Mesangial cell (primary cell): ENCODE results near the genes LHX6 and RC3H2.

GRCh38 chr9:122228592-122229412 is at the start of gene LHX6:
Gene LHX6 (minus strand): TSS chr9:122228957.
- RAMPAGE, long total RNA = no peak

DNA sequence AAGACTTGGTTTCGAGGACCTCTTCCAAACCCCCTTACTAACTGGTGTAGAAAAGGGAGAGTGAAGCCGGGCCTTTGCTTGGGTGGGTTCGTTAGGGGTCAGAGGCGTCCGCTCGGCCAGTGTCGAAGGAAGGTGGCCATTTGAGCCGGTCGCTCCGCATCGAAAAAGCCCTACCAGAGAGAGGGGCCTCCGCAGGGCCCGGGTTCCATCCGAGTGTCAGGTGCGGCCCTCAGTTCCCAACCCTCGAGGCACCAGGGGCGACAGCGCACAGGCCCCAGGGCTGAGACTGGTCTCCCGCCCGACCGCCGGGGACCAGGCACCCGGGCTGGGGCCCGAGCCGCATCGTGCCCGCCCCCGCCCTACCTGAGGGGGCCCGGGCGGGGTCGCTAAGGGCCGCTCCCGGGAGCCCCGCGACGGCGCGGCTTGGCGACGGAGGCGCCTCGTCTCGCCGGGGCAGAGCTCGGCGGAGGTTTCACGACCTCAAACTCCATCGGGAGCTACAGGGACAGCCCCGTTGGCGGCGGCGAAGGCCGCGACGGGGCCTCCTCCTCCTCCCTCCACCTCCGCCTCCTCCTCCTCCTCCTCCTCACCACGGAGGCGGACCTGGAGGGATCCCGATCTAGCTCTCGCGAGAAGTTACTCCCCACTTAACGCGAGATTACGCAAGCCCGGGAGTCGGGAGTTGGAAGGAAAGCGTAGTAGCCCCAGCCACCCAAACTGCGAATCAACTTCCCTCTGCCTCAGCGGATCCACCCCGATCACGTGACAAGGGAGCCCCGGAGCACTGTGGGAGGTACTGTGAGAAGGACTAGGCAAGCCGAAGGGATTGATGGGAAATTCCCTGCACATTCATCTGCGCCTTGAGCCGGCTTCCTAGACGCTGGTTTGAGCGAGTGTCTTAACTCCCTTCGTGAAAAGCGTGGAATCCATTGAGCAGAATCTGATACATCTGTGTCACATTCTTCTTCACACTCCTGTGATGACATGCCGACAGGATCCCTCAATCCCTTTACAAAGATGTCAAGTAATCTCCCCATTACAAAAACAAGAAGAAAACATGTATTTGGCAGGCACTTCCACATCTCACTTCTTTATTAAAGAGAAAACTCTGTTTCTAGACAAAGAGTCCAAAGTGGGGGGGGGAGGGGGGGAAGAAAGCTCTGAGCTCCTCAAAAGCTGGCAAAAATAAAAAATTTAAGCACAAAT is at the start of gene RC3H2:
Gene RC3H2, minus strand, starts transcription at position 613 of the 1,206 bp plus-strand sequence.
- RAMPAGE, long total RNA = start-site peak on the minus strand centred at position 544 of the sequence, 25 bp wide, 69 reads

DNA sequence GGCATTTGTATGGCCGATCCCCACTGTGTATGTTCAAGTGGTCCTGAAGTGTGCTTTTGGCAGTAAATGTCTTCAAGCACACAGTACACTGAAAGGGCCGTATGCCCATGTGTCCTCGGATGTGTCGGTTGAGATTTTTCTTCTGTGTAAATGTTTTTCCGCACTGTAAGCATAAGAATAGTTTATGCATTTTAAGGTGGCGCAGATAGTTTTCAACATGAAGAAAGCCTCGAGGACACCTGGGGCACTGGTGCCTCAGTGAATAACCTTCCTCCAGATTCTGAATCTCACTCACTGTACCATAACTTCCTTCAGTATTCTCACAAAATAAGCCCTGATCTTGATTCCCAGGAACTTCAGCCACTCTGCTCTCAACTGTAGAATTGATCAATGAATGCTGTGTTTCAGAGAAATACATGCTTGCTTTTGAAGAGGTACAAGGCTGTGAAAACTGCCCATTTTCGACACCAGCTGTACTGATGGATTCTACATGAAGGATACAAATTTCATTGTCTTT is 2.1 kb downstream of the ZBTB6 start:
- RAMPAGE, long total RNA = no peak

GRCh38 chr9:122957031-122957436 is 16.2 kb downstream of the RABGAP1 start:
- RAMPAGE, long total RNA = no peak

- RAMPAGE, long total RNA = no peak
Observed at GRCh38 chr9:123114489-123115674, 81.4 kb downstream of the GPR21 start.

DNA sequence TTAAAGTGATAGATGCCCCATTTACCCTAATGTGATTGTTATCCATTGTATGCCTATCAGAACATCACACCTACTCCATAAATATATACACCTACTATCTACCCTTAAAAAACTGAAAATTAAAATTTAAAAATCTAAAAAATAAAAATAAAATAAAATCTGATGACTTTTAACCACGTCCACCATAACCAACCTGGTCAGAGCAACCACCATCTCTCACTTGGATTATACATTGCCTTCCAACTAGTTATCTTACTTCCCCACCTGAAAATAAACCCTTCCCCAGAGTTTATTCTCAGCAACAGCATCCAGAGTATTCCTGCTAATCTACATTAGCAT is 65.7 kb downstream of the STRBP start:
- RAMPAGE, long total RNA = no peak

DNA sequence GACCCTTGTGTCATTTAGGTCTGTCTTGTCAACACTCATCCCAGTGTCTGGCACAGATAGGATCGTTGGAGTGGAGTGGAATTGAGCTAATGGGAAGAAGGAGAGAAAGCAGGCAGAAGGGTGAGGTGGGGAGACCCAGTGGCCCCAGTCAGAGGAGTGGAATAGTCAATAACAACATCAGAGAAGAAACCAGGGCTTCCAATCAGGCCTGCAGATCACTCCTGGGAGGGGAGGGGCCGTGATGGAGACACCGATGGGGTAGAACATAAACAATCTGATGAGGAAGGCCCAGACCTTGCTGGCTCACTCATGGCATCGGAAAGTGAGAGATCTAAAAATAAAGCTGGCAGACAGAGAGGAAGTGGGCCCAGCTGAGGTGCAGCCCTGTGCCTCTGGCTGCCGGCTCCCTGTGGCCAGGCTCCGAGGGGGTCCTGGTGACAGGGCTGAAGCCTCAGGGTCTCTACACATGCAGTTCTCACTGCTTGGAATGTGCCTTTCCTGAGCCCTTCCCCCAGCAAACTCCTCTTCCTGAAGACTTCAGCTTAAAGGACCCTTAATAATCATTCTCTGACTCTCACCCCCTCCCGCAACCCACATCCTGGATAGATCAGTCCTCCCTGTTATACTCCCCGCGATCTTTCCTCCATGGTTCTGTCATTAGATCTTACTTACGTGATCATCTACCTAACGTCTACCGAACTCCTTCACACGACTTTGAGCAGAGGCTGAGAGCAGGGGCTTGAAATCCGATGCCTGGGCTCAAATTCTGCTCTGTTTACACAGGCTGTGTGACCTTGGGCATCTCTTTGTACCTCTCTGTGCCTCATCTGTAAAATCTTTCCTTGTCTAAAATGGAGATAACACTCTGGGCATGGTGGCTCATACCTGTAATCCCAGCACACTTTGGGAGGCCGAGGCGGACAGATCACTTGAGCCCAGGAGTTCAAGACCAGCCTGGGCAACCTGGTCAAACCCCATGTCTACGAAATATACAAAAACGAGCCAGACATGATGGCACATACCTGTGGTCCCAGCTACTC is 33.1 kb upstream of the CRB2 start:
- RAMPAGE, long total RNA = no peak

DNA sequence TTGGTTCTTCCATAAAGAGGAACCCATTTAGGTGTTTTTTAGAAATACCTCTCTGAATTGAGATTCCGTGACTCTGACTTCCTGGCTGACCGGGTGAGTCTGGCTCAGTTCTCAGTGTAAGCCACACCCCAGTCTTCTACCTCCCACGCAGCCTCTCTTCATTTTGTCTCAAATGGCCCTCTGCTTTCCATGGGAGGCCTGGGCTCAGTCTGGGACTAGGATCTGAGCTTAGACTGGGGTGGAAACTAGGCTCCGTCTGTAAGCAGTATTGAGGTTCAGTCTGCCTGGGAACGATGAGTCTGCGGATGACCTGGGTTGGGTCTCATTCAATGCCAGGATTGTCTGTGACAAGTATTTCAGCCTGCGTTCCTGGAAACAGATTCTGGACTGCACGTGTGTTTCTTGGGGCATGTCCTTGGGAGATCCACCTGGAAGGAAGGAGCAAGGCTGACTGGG is 12.5 kb upstream of the CRB2 start:
- RAMPAGE, long total RNA = no peak

- RAMPAGE, long total RNA = no peak
Observed at GRCh38 chr9:123368045-123368510, 12.1 kb downstream of the CRB2 start.

DNA sequence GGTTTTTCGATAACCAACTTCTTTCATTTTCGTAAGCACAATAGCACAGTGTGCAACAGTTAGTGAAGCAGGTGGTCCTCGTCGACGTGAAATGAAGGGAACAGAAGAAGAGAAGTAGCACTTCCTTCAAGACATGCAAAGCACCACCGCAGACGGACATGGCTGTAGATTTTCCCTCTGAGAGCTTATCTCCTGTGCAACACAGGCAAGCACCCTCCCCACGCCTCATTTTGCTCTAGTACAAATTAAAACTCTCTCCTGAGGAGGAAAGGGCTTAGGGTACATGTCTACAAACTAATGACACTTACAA is 252.2 kb downstream of the CRB2 start:
- RAMPAGE, long total RNA = no peak

DNA sequence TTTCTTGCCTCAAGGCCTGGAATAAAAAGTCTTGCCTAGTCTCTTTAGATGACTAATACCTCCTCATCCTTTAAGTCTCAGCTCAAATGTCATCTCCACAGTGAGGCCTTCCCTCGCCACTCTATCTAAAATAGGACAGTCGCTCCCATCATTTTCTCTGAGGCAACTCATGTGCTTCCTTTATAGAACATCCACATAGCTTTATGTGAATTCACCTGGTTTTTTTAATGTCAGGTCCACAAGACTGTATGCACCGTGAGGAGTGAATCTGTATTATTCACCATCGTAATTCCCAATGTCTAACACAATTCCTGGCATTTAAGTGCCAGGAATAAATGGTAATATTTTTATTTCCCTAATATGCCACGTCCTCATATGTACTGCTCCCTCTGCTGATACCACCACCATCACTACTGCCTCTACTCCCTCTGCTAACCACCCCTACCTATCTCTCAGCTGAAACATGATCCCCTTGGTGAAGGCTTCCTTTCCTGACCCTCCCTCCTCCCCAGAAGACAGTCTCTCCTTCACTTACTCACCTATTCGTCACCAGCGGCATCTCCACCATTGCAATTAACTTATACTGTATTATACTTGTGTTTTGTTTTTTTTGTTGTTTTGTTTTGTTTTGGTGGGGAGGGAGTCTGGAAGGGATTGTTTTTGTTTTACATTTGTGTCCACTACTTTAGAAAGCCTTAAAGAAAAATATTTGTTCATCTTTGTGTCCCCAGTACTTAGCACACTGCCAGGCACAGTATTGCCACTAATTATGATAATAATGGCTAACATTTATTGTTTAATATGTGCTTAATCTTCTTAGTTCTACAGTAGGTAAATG is 4.8 kb downstream of the DENND1A start:
- RAMPAGE, long total RNA = no peak

GRCh38 chr9:124045001-124045457 is 33.5 kb downstream of the LHX2 start:
- RAMPAGE, long total RNA = no peak

DNA sequence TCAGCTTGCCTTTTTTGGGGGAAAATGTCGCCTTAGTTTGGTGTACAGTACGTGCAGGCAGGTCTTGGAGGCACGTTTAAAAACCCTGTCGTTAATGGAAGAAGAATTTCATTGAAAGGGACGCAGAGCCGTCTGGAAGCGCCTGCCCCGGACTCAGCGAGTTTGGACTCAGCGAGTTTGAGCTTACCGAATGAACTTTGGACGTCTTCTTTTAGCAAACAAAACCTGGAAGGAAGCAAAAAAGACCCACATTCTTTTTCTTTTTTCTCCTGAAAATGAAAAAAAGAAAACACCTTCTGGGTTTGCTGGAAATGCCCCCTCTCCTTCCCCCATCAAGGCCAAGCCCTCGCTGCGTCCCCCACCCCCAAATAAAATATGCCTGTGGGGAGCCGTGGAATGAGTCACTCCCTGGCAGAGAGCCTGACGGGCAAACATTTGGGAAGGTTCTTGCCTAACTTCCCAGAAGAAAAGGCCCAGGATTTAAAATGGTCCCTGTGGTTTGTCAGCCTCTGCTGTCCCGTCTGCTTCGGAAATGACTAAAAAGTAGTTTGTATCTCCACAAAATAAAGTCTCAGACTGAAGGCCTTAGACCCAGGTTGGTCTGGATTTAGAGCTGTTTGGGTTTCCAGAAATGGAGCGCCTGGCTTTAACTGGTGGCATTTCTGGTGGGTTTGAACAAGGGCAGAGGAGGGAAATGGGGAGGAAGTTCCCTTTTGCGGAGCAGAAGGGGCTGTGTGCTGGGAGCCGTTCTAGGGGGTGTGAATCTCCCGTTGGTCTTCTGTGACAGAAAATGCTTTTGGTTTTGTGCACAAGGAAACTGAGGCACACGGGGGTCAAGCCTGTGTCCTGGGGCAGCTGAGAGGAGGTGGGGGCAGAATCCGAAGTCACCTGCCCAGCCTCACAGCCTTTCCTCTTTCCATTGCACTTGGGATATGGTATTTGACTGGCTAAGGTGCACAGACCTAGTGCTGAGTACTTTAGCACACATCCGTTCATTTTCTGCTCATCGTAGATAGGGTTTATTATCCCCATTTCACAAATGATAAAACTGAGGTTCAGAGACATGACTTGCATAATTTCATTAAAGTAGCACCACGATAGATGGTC is 1.9 kb downstream of the NEK6 start:
- RAMPAGE, long total RNA = no peak

- RAMPAGE, long total RNA = no peak
Observed at GRCh38 chr9:124262216-124263181, 4.8 kb downstream of the NEK6 start.

DNA sequence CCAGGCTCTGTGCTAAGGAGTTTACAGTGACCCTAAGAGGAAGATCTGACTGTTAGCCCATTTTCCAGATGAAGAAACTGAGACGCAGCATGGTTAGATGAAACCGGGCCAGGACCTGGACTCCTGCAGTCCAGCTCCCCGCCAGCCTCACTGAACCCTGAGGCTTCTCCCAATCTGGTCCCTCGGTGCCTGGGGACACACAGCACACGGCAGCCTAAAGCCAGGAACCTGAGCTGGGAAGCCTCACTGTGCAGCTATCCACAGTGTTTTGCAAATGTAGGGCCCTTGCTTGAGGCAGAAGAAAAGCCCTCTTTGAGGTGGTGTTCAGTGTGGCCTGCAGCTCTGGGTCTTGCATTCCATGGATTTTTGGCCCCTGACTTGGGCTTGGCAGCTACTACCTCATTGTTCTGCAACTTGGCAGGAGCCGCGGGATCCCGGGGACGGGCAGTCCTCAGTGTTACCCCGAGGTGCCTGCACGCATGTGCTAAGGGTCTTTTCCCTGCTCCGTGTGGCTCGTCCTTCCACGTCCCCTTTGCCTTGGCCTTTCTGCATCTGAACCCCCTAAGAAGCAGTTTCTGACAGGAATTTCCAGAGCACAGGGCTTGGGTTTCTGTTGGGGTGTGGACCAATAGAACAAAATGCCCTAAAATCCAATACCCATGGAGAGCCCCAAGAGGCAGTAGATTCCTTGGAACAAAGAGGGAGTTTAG is 39.7 kb downstream of the NEK6 start:
- RAMPAGE, long total RNA = no peak

DNA sequence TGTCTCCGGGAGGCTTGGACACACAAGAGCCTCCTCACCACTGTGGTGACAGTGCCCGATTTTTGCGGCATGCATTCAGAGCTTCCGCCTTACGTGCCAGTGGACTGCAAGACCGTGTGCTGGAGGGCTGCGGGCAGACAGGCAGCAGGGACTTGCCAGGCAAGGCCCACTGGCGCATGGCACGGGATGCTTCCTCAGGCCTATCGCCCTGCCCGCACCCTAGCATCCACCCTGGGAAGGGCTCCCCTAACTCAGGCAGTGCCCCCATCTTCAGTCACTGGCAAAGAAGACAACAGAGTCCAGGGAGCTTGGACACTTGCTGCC is 60.4 kb downstream of the PSMB7 start:
- RAMPAGE, long total RNA = no peak

GRCh38 chr9:124356498-124357583 is 58.4 kb downstream of the PSMB7 start:
- RAMPAGE, long total RNA = no peak

DNA sequence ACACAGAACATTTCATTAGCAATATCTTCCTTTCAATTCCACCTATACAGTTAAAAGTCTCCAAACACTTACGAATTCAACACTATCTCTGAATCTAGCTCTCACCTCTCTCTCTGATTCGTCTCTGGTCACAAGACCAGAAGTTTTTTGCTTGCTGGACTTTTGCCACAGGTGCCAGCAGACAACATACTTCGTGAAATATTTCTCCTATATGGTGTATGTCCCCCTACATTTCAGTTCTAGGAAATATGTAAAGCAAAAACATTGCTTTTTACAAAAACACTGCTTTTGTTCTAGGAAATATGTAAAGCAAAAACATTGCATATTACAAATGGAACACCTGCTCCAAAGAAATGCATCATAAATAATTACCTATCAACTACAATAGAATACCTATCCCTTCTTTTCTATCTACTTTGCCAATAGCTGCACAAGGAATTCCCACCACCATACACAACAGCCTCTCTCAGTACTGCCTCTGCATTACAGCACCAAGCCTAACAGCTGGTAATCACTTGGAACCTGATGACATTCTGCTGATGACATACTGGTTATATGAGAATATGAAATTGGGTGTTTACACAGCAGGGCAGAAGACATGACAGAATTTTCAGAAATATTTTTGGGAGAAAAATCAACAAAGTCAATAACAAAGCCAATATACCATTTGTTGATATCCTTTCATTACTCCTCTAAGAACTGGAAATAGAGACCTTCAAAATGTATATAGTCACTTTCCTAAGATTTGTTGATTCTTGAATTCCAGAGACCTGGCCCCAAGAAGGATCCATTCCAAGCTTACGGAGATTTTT is 43.3 kb downstream of the PSMB7 start:
- RAMPAGE, long total RNA = no peak

DNA sequence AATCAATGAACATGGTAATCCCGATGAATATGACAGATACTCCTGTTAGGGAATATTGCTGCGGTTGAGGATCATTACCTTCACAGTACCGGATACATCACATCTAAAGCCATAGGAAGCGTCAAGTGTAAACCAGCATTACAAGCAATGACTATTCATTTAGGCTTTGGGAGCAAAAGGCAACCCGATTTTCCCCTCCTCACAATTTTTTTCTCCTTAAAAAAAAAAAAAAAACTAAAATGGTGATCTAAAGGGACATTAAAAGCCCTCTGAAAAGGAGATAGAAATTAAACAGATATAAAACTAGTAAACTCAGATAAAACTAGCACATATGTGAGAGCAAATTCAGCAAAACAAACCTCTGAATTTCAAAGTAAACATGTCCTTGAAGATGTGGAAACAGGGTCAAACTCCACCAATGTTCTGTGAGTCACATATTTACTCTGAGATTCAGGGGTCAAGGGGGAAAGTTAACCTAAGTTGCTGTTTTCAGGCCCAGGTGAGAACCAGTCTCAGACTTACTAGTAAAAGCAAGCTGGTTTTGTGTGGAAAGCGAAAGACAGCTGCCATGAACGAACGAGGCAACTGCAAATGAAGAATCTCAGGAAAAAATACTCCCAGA is 29.2 kb downstream of the PSMB7 start:
- RAMPAGE, long total RNA = no peak

- RAMPAGE, long total RNA = no peak
Observed at GRCh38 chr9:124411494-124411981, 3.7 kb downstream of the PSMB7 start.